Neural progenitor cell (in vitro differentiated cells): ENCODE measurements around the genes COL20A1, ARFRP1 and PRPF6.

DNA sequence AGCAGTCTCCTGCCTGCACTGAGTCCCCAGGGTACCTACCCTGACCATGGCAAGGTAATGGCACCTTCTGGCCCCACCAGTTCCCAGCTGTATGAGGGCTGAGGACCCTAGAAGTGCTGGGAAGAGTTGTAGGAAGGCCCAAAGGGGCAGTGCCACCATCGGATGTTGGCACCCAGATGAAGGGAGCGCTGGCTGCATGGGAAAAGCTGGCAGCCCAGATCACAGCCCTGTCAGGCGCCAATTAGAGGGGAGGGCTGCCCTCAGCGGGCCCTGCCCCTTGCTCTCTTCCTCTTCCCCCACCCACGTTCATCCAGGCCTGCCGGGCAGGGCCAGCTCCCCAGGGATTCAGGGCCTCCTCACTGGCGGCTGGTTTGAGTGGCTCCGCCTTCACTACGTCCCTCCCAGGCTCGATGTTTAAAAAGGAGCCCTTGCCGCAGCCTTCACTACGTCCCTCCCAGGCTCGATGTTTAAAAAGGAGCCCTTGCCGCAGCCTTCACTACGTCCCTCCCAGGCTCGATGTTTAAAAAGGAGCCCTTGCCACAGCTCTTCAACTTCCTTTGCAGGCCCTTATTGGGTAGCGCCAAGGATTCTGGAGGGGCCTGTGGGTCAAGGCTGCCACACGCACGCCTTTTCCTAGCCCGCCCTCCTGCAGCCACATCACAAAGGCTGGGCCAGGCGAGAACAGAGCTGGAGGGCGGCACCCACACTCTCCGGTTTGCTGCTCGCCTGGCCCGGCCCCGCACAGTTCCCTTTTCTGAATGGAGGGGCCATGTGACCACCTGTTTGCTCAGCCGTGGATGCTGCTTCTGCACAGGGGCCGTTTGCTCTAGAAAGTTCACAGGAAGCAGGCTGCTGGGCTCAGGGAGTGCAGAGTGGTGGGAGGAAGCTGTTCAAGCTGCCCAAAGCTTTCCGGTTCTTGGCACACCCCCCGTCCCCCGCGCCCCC lies 1.4 kb downstream of the SLC17A9 start:
- RAMPAGE, long total RNA, result no peak

DNA sequence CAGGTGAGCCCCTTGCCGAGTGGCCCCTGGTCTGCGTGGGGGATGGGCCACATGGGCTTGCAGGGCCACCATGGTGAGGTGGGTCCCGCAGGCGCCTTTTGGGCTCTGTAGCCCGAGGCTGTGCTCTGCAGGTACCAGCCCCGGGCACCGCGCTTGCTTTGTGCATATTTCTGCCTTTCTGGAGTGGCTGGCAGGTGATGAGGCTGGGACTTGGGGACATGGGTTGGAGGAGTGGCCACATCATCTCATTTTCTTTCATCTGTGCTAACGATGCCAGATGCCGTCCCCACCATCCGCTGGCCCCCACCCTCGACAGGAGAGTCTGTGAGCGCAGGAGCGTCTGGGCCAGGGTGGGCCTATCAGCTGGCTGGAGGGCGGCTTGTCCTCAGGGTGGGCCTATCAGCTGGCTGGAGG lies 8.1 kb downstream of the SLC17A9 start:
- RAMPAGE, long total RNA, result no peak

- RAMPAGE, long total RNA, result no peak
Observed at GRCh38 chr20:63101647-63102968, 95.3 kb upstream of the BHLHE23 start.

GRCh38 chr20:63176286-63176802 lies 39.6 kb downstream of the YTHDF1 start:
- RAMPAGE, long total RNA, result no peak

- RAMPAGE, long total RNA, result no peak
Observed at GRCh38 chr20:63194152-63194599, 21.8 kb downstream of the YTHDF1 start.

DNA sequence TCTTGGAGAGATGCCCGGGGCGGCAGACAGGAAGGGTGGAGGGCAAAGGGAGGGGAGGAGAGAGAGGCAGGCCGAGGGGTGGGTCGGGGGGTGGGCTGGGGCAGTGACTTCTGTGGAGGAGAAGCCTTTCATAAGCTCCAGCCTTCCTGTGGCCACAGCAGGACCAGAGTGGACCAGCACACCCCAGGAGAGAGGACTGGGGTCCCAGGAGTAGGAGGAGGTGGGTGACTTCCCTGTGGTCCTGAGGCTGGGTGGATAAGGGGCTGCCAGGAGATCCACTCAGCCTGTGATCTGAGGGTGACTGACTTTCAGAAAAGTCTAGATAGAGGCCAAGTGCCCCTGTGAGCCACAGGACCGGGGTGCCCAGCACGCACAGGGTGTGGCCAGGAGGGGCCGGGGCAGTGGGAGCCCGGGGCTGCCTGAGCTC lies at the start of gene COL20A1:
Gene COL20A1, plus strand, starts transcription at position 131 of the 427 bp plus-strand sequence.
- RAMPAGE, long total RNA, result no peak

DNA sequence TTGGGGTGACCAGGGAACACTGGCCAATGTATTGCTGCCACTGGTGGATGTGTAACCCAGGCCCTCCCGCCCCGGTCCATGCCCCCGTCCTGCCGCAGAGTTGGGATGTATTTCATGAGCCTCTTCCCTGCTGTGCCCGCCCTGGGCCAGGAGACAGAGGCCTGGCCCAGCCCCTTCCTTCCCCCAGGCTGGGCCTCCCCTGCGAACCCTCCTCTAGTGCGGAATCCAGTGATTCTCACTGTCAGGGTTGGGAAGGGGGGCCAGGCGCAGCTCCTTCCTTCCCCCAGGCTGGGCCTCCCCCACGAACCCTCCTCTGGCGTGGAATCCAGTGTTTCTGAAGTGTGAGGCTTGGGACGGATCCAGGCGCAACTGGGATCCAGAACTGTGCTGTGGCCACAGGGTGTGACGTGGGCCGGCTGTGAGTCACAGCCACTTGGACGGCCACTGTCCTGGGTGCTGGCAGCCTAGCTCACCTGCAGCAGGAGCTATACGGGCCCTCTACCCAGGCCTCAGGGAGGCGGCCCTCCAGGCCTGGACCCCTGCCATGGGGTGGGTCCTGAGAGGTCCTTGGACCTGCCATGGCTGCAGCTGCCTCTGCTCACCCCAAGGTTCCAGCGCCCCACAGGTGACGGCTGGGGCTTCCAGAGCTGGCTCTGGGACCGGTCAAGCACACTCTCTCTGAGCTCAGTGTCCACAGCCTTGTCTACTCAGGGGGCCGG lies 28.3 kb downstream of the COL20A1 start:
- RAMPAGE, long total RNA, result no peak

GRCh38 chr20:63656994-63658079 lies 775 bp upstream of the RTEL1 start:
- RAMPAGE, long total RNA, result no peak

GRCh38 chr20:63686298-63687397 lies 9.8 kb upstream of the TNFRSF6B start:
- RAMPAGE, long total RNA, result no peak

- RAMPAGE, long total RNA, result no peak
Observed at GRCh38 chr20:63688953-63689210, 7.6 kb upstream of the TNFRSF6B start.

DNA sequence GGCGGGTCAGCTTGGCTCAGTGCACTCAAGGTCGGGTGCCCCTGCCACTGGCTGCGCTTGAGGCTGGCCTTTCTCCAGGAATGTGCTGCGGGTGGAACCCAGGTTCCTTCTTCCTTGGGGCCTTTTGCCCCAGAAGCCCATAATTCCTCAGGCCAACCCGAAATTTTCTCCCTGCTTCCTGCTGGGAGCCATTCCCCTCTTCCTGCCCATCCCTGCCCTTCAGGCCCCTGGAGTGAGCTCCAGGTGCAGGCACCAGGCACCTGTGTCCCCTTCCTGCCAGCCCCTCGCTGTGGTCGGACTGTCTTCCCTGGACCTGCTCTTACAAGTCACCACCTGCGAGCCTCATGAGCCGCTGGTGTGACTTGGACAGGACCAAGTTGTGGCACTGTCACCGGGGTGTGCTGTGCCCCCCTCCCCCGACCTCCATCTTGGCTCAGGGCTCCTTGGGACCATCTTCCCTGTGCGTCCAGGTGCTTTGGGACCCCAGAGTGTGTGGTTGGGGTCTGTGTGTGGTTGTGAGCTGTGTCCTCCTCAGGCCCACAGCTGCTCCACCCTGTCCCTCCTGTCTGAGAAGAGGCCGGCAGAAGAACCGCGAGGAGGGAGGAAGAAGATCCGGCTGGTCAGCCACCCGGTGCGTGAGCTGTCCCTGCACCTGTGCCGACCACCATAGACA lies 5.1 kb upstream of the TNFRSF6B start:
- RAMPAGE, long total RNA, result no peak

DNA sequence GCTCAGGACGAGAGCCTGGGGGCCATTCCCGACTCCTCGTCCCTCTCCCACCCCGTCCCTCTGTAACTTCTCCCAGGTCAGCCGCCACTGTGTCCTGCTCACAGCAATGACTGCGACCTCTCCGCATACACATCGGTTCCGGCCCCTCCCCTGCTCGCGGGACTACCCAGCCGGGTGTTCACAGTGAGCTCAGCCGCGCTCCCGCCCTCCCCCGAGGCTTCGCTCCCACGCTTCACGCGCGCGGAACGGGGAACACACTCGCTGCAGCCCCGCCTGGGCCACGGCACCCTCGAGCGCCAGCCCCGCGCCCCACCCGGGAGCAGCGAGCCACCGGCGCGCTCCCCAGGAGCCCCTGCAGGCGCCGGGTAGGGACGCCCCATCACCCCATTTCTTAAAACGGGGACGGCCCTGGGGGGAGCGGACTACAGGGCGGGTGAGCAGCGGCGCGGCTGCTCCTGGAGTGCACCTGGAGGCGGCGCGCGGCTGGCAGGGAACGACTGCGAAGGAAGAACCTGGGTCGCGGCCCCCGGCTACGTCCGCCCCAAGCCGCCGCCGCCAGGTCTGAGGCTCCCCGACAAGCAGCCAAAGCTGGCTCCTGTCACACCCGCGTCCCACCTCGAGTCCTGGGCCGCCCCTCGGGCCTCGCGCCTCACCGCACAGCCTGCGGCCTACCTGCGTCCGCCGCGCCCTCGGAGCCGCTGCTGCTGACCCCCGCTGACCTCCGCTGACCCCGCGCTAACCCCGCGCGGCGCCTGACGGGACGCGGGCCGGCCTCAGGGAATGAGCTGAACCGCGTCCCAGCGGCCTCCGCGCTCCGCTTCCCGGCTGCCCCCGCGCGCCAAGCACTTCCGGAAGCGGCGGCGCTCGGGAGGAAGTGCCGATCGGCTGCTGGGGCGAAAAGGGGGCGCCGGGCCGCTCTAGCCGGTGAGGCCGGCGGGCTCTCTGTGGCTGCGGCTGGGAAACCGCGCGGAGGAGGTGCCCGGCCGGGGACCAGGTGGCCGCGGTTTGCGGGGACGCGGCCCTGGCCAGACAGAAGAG lies at the start of gene ARFRP1:
Gene ARFRP1, minus strand, starts transcription at position 782 of the 1,038 bp plus-strand sequence.
- RAMPAGE, long total RNA, result no peak

- RAMPAGE, long total RNA, result no peak
Observed at GRCh38 chr20:63738641-63739137, 887 bp upstream of the SLC2A4RG start.

DNA sequence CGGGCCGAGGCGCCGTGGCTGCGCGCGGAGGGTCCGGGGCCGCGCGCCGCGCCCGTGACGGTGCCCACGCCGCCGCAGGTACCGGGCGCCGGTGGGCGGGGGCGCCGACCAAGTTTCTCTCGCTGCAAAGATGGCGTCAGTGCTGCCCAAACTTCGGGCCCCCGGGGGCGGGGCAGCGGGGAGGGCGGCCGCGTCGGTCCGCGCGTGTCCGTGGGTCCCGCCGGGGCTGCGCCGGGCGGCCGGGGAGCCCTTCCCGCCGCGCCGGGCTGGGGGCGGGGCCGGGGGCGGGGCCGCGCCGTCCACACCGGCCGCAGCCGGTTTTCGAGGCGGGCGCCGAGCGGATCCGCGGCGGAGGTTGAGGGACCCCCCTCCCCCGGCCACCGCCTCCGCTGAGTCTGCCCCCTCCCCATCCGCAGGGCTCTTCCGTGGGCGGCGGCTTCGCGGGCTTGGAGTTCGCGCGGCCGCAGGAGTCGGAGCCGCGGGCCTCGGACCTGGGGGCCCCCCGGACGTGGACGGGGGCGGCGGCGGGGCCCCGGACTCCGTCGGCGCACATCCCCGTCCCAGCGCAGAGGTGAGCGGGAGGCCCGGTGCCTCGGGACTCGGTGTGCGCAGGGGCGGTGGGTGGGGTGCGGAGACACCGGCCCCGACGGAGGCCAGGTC lies 515 bp downstream of the SLC2A4RG start:
- RAMPAGE, long total RNA, result no peak

- RAMPAGE, long total RNA, result no peak
Observed at GRCh38 chr20:63743128-63744097, 3.8 kb downstream of the SLC2A4RG start.

GRCh38 chr20:63822281-63822859 lies 8.7 kb downstream of the ZBTB46 start:
- RAMPAGE, long total RNA, result no peak

- RAMPAGE, long total RNA, result start-site peak on the plus strand at chr20:63981132-63981214, 329 and 139 reads in 2 replicates
Observed at GRCh38 chr20:63980772-63981936, at the start of gene PRPF6. Gene PRPF6, plus strand, starts transcription at chr20:63981132.

DNA sequence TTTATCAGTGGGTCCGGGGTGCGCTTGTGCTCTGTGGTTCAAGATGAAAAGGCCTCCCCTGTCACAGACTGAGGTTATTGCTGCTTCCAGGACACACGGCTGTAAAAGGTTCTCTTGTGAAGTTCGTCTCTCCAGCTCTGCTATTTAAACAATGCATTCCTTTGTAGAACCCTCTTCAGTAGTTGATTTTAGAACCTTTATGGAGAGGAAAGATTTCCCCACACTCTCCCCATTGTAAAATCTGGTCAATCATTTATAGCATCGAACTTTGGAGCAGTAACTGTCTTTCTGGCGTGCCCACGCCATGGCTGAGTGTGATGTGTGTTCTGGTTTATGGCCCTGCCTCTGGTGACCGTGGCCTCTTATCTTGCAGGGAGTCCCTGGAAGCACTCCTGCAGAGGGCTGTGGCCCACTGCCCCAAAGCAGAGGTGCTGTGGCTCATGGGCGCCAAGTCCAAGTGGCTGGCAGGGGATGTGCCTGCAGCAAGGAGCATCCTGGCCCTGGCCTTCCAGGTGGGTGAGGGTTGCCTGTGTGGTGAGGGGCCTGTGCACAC lies 11.7 kb upstream of the C20orf204 start:
- RAMPAGE, long total RNA, result no peak

DNA sequence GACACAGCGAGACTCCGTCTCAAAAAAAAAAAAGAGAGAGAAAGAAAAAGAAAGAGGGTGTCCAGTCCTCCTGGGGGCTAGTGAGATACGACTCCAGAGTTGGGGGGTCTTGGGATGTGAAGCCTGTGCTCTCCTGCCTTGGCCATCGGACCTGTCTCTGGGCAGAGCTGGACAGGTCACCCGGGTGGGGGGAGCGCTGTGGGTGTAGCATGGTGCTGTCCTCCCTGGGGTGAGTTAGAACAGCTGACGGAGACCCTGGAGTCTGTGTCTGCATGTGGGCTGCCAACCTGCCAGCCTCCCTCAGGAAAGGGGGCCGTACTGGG lies 2.5 kb downstream of the SOX18 start:
- RAMPAGE, long total RNA, result no peak

DNA sequence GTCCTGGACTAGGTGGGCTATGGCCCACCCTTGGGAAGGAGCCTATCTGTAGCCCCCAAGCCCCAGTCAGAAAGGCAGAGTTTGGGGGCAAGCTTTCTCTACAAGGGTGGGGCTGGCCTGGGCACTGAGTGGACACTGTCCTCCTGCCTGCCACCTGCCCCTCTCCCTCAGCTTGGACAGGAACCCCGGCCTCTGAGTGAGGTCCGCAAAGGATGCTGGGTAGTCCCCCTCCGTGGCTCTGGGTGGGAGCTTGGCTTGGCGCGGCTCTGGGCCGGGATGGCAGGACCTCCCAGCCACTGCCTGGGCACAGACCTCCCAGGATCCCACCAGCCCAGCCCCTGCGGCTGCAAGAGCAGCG lies 2.8 kb upstream of the SOX18 start:
- RAMPAGE, long total RNA, result no peak